Melanocyte of skin (primary cell): ENCODE measurements around a stretch of chr9.

GRCh38 chr9:89602992-89603614 is 1.7 kb upstream of the GADD45G start:
- CAGE, long polyA plus RNA, 2 experiments = no peak in any of the 2 experiments

DNA sequence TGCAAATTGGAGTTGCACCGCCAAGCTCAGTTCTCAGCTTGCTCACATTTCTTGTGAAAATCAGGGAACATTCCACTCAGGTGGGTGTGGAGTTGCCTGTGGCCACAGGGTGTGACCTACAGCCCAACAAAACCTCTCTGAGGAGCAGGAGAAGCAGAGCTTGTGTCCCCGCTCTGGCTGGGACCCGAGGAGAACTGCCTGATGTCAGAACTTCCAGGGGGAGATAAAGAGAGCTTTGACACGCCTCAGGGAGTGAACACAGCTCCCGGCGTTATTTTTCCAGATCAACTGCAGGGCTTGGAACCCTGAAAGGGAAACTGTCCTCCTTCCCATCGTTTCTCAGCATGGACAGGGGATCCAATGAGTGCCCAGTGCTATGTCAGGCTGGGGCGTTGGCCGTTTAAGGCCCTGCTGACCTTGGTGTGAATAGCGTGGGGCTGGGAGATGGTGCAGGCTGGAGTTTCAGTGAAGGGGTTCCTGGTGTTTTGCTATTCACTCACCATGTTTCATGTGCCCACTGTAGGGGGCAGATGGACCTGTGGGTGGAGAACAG is 21.9 kb downstream of the GADD45G start:
- CAGE, long polyA plus RNA, 2 experiments = no peak in any of the 2 experiments

- CAGE, long polyA plus RNA, 2 experiments = no peak in any of the 2 experiments
These were observed 44.4 kb downstream of the GADD45G start for GRCh38 chr9:89649037-89649722.

DNA sequence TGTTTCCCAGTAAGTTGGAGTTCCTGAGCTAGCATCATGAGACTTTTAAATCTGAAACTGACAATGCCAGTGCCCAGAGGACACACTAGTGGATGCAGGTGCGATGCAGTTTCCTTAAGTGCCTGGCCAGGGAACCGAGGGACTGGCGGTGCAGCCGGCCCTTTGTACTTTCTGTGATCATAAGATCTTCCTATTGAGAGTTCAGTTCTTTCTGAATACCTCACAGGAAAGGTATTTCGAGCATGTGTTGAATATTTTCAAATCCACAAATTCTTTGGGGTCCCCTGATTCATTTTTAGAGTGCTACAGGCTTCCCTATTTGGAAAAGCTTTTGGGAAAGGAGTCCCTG is 281.4 kb downstream of the GADD45G start:
- CAGE, long polyA plus RNA, 2 experiments = no peak in any of the 2 experiments

GRCh38 chr9:89995005-89995699 is 390.3 kb downstream of the GADD45G start:
- CAGE, long polyA plus RNA, 2 experiments = no peak in any of the 2 experiments

DNA sequence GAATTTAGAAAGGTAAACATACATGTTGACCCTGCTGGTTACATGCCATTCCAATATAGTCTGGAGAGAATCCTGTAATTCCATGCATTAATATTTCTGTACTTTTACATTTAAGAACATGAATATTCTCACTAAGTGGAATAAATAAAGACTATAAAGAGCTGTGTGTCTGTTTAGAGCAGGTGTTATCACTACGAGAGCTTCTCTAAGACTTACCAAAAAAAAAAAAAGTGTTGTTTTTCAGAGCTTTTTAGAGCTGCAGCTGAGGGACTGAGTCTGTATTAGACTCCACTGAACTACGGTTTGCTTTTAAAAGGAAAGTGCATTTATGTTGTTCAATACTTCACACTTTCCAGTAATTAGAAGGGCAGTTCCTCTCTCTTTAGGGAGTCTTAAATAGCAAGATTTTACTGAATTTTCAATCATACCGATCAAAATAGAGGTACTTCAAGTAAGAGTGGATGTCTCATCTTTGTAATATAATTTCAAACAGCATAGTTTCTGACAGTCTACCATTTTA is 2.2 kb downstream of the SYK start:
- CAGE, long polyA plus RNA, 2 experiments = no peak in any of the 2 experiments

DNA sequence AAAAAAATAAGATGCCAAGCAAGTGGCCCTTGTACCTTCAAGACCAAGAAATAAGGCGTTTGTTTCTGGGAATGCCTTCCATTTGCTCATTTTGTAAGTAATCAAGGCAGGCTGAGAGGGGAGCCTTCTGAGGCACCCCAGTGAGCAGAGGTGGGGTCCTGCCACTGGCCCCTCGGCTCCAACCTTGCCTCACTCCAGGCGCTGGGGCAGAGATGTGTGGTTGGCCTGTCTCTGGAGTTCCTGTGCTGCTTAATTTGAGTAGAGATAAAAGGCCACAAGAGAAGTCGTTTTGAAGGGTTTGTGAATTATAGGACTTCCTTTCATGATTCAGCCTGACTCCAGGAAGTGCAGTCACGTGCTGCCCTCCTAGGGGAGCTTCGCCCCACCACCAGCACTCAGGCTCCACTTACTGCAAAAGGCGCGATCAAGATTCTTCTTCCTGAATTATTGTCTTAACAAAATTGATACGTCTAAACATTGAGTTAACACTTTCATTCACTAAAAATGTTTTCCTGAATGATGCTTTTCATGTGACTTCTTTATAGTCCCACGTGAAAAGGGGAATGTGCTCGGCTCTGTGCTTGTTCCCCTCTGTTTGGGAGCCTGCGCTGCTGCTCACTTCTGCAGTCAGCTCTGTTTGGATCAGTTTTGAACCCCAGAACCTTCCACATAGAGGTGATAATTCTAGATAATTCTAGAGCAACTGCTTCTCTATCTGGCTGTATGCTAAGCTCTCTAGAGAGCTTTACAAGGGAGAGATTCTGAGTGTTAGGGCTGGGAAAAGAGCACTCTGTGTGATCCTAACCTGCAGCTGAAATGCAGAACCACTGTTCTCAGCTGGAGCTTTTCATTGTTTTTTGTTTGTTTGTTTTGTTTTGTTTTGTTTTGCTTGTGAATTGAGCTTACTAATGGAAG is 13.8 kb downstream of the SYK start:
- CAGE, long polyA plus RNA, 2 experiments = no peak in any of the 2 experiments

- CAGE, long polyA plus RNA, 2 experiments = no peak in any of the 2 experiments
These were observed 141.0 kb downstream of the SYK start for GRCh38 chr9:90942554-90943086.

DNA sequence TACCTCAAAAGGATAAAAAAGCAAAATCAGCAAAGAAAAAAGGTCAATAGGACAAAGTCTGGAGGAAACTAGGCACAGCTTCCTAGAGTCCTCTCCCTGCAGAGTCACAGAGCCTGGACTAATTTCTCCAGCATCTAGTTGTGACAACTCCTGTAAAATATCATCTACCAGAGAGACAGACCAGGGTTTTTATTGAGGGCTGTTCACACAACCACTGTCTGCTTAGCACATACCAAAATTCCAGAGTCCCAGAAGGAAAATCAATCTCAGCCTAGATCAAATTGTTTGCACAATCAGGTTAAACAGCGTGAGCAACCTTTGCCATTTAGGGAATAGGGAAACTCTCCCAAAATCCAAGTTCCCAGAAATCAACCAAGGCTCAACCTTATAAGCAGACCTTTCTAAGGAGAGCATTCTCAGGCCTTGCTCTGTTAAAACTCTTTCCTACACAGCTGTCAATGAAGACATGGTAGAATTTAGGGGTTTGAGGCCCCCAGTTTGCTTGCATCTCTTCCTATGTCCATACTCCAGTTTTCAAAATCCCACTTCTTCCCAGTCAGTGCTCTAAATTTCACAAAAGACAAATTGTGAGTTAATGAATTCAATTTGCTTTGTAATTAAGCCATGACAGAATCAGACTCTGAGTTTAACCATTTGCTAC is 190.4 kb downstream of the SYK start:
- CAGE, long polyA plus RNA, 2 experiments = no peak in any of the 2 experiments

- CAGE, long polyA plus RNA, 2 experiments = no peak in any of the 2 experiments
These were observed 258.1 kb downstream of the SYK start for GRCh38 chr9:91059770-91060032.

DNA sequence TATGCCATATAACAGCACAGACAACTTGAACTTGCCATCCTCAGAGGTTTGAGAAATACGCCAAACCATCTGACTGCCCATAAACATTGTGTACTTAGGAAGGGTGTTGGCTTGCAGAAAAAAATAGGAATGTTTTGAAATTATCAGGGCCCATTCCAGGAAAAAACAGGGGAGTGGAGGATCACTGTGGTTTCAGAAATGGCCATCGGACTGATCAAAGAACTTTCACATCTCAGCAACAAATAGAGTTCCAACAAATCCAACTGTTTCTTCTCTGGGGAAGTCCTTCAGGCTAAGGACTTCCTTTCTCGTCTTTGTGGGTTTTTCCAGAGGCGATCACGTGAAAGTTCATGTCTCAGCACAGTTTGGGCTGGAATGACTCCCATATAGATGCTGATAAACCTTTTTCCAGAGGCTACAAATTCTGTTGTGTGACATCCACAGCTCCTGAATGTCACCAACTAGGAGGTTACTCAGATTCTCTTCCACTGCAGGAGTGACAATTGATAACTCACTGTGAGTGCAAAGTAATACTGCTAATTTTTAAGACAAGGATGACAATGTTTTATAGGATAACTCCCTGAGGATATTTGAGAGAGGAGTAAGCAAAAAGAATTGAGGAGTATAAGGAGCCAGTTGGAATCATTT is 259.3 kb downstream of the SYK start:
- CAGE, long polyA plus RNA, 2 experiments = no peak in any of the 2 experiments

- CAGE, long polyA plus RNA, 2 experiments = no peak in any of the 2 experiments
These were observed 230.1 kb downstream of the AUH start for GRCh38 chr9:91131454-91132089.

- CAGE, long polyA plus RNA, 2 experiments = no peak in any of the 2 experiments
These were observed 186.9 kb downstream of the AUH start for GRCh38 chr9:91174827-91175243.

DNA sequence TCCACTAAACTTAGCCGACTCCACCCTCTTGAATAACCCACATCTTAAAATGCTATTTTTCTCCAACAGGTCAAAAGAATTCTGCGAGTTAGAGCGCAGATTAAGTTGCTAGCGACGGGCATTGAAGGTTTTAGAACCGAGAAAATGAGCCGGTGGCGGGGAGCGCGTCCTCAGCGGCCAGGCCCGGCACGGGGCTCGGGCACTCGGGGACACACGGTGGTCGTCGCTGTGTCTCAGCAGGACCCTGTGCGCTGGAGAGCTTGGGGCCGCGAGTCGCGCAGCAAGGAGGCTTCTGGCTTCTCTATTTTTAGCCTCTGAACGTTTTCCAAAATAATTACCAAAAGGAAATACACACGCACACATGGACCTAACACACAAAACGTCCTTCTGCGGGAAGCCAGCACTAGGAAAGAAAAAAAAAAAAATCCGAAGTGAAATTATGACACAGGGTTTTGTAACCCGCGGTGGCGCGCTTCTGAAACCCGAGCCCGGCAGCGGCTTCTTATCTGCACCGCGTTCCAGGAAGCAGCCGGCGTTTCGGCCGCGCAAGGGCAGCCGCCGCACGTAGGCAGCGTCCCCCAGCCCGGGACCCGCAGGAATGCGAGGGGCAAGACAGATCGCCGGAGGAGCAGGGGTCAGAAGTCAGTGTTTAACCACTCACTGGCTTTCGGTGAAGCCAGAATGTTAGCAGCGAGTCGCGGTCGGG is 168.3 kb downstream of the AUH start:
- CAGE, long polyA plus RNA, 2 experiments = no peak in any of the 2 experiments

- CAGE, long polyA plus RNA, 2 experiments = no peak in any of the 2 experiments
These were observed 34.6 kb downstream of the AUH start for GRCh38 chr9:91327060-91327621.

GRCh38 chr9:91342022-91343007 is 19.4 kb downstream of the AUH start:
- CAGE, long polyA plus RNA, 2 experiments = no peak in any of the 2 experiments

DNA sequence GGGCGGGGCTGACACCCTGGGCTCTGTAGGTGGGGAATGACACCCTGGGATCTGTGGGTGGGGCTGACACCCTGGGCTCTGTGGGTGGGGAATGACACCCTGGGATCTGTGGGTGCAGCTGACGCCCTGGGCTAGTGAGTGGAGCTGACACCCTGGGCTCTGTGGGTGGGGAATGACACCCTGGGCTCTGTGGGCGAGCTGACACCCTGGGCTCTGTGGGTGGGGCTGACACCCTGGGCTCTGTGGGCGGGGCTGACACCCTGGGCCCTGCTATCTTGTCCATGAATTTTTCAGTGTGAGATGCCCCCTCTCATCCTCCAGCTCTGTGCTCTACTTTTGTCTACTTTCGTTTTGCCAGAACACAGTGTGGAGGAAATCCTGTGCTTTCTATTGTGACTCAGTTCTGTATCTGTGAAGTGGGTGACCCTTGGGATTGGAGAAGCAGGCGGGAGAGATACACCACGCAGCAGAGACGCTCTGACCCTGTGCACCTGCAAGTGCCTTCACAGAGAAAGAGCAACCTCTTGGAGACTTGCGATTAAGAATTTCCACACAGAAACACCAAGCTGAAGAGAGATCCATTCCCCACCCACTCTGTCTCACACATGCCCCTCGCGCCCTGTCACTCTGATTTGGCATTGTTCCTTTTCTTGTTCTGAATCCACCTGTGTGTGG is 151.4 kb downstream of the ROR2 start:
- CAGE, long polyA plus RNA, 2 experiments = no peak in any of the 2 experiments

- CAGE, long polyA plus RNA, 2 experiments = no peak in any of the 2 experiments
These were observed 102.8 kb downstream of the ROR2 start for GRCh38 chr9:91847298-91847501.

- CAGE, long polyA plus RNA, 2 experiments = no peak in any of the 2 experiments
These were observed 76.4 kb downstream of the ROR2 start for GRCh38 chr9:91873605-91874132.

- CAGE, long polyA plus RNA, 2 experiments = no peak in any of the 2 experiments
These were observed 8.1 kb upstream of the OMD start for GRCh38 chr9:92432354-92432718.